Measurements from ENCODE around the gene AKAP1.

- PRO-cap, 5 experiments: no peak in any of the 5 experiments
- RAMPAGE, long total RNA, 2 experiments: no peak in any of the 2 experiments
- RRBS: no CpG with 5 or more reads among the region's 7 CpGs
Measured at GRCh38 chr17:56861646-56862346, 27.8 kb downstream of the DGKE start.

DNA sequence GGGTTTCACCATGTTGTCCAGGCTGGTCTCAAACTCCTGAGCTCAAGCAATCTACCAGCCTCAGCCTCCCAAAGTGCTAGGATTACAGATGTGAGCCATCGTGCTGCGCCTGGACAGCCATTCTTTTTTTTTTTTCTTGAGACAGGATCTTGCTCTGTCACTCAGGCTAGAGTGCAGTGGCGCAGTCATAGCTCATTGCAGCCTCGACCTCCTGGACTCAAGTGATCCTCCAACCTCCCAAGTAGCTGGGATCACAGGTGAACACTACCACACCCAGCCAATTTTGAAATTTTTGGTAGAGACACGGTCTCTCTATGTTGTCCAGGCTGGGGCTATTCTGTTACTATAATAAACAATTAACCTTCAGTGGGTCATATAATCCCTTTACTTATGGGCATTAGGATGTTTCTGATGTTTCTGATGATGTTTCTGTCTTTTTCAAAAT is 49.7 kb upstream of the AKAP1 start:
- PRO-cap, 5 experiments: no peak in any of the 5 experiments
- RAMPAGE, long total RNA, 2 experiments: no peak in any of the 2 experiments
- RRBS: no CpG with 5 or more reads among the region's 5 CpGs

DNA sequence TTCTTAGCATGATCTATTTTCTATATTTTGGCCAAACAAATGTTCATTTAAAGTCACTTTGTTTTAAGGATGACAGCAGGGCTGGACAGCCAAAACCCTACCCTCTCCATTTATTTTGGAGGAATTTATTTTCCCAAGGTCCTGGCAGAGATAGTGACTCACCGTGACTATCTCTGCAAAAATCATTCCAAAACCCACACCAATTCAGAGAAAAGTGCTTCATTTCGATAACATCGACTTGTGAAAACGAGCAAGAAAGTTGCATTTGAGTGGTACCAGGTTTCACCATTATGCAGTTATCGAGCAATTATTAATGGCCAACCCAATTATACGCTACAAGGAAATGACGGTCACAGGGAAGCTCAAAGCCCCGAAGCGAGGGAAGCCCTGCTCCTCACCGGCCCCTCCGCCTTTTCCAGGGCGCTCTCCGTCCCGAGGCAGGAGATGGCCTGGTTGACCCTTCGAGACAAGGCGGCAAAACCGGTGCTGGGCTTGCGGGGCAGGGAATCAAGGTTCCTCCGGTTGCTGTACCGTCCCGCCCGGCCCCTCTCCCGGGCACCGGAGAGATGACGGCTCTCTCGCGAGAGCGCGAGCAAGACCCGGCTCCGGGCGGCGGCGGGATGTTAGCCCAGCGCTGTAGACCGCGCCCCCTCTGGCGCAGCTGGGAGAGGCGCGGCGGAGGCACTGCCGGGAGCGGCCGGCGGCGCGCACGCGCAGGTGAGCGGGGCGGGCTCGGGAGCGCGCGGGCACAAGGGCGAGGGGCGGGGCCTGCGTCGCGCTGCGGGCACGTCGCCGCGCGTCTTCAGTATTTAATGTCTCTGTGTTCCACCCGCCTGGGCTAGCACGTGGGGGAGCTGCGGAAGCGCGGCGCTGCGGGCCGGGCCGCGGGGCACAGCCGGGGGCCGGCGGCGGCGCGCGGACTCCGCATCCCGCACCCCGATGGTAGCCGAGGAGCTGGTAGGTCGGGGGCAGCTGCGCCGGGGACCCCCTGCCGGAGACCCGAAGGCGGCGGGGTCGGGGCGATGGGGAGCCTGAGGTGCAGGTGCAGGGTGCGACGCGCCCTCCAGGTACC is at the start of gene AKAP1:
TSS of gene AKAP1 (plus strand) at position 805 of the 1,072 bp plus-strand sequence.
- PRO-cap, 5 experiments: peak in 5 of 5 experiments; most common plus-strand start position 836 of the sequence (in 5); most common minus-strand start position 550 of the sequence (in 2)
- RAMPAGE, long total RNA, 2 experiments: start-site peak on the minus strand in 2 of 2 experiments, centred at positions 554 to 556 of the sequence, 34 to 88 reads per replicate
- RRBS: 2% methylated on average over 42 of the region's 99 CpGs

DNA sequence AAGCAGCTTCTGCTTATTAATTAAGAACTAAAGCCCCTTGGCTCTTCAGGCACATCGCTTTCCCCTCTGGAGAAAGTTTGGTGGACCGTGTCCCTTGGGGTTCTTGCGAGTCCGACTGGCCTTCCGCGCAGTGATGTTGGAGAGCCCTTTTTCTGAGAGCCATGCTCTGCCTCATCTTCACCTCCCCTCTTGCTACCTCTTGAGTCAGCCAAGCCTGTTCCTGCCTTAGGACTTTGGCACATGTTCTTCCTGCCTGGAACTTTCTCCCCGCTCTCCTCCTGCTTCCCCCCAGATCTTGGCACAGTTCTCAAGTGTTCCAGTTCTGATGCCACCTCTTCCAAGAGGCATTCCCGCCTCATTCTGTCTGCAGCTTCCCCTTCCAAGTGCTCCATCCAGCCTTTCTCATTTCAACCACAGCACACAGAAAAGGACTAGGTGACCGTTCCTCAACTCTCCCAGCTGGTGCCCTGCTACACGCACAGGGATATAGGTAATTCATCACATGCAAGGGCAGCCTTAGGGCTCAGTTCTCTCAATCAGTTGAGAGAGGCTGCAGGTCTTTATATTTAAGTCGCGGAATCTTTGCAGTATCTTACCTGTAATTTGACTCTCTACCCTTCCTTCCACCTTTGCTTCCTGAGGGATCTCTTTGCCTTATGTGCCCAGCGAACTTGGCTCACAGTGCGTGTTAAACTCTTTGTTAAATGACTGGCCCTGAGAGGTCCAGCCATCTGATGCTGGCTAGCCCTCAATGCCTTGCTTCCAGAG is 7.8 kb downstream of the AKAP1 start:
- PRO-cap, 5 experiments: no peak in any of the 5 experiments
- RAMPAGE, long total RNA, 2 experiments: no peak in any of the 2 experiments
- RRBS: no CpG with 5 or more reads among the region's 14 CpGs

DNA sequence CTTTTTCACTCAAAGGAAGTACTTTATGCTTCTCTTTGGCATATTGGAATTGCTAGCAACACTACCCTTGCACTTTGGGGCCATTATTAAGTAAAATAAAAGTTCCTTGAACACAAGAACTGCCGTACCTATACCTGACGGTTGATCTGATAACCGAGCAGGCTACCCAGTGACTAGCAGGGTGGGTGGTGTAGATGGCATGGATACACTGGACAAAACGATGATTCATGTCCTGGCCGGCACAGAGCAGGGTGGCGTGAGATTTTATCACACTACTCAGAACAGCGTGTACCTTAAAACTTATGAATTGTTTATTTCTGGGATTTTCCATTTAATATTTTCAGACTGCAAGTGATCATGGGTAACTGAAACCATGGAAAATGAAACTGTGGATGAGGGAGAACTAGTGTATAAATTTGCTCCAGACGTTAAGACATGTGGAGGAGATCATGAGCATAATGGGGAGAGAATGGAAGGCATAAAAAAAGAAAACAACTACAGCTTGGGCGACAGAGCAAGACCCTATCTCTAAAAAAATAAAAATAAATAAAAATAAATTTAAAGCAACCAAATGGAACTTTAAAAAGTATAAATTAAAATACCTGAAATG is 41.0 kb upstream of the MSI2 start:
- PRO-cap, 5 experiments: no peak in any of the 5 experiments
- RAMPAGE, long total RNA, 2 experiments: no peak in any of the 2 experiments
- RRBS: no CpG with 5 or more reads among the region's 9 CpGs

- PRO-cap, 5 experiments: no peak in any of the 5 experiments
- RAMPAGE, long total RNA, 2 experiments: no peak in any of the 2 experiments
- RRBS: no CpG with 5 or more reads among the region's 5 CpGs
Measured at GRCh38 chr17:57281918-57282647, 25.8 kb downstream of the MSI2 start.

DNA sequence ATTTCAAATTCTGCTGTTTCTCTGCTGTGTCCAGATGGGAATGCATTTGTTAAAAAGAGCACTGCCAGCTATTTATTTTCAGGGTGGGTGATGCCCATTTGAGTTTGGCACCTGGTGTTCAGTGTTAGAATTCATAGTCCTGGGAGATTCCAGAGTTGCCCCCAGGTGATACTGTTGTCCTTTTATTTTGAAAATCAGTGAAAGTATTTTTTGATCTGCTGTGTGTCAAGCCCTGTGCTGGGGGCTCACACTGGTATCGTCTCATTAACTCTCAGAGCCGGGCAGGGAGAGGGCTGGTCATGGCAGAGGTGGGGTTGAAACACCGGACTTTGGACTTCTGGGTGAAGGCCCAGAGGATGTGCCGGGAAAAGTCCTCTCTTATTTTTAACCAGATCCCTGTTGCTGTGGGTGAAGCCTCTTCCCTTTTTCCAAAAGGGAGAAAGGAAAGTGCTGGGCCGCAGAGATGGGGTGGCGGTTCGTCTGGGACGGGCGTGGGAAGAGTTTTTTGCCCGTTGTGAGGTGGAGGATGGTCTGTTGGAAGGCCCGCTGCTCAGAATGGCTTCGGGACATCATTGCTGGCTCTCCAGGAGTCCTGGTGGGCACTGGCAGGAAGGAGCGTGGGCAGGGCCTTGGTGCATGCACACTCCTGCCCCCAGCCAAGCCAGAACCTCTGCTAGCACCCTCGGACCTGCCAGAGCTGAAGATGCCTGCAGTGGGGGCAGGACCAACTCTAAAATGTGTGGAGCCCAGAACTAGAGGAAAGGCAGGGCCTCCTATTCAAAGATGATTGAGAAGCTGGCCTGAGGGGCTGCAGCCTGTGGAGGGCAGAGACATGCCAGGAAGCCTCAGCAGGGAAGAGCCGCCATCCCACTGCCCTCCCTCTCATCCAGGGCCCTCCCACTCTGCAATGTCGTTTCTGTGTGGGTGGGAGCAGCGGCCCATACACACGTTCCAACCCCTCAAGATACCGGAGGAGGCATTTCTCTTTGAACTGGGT is 213.3 kb downstream of the CCDC182 start:
- PRO-cap, 5 experiments: peak in 3 of 5 experiments; most common plus-strand start position 391 of the sequence (in 3)
- RAMPAGE, long total RNA, 2 experiments: no peak in any of the 2 experiments
- RRBS: no CpG with 5 or more reads among the region's 19 CpGs

- PRO-cap, 5 experiments: no peak in any of the 5 experiments
- RAMPAGE, long total RNA, 2 experiments: no peak in any of the 2 experiments
- RRBS: 93% methylated on average over 2 of the region's 16 CpGs
Measured at GRCh38 chr17:57551076-57551895, 193.8 kb downstream of the CCDC182 start.

- PRO-cap, 5 experiments: no peak in any of the 5 experiments
- RAMPAGE, long total RNA, 2 experiments: no peak in any of the 2 experiments
- RRBS: no CpG with 5 or more reads among the region's 15 CpGs
Measured at GRCh38 chr17:57553888-57554836, 190.9 kb downstream of the CCDC182 start.

DNA sequence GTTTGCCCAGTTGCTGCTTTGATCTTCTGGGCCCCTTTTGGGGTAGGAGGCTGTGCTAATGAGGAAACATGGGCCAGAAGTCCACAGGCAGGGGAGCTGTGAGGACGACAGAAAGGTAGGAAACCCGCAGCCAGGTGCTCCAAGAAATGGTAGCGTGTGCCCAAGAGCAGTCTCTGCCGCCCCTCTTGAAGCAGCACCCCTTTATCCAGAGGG is 183.6 kb downstream of the CCDC182 start:
- PRO-cap, 5 experiments: no peak in any of the 5 experiments
- RAMPAGE, long total RNA, 2 experiments: no peak in any of the 2 experiments
- RRBS: no CpG with 5 or more reads among the region's 4 CpGs

DNA sequence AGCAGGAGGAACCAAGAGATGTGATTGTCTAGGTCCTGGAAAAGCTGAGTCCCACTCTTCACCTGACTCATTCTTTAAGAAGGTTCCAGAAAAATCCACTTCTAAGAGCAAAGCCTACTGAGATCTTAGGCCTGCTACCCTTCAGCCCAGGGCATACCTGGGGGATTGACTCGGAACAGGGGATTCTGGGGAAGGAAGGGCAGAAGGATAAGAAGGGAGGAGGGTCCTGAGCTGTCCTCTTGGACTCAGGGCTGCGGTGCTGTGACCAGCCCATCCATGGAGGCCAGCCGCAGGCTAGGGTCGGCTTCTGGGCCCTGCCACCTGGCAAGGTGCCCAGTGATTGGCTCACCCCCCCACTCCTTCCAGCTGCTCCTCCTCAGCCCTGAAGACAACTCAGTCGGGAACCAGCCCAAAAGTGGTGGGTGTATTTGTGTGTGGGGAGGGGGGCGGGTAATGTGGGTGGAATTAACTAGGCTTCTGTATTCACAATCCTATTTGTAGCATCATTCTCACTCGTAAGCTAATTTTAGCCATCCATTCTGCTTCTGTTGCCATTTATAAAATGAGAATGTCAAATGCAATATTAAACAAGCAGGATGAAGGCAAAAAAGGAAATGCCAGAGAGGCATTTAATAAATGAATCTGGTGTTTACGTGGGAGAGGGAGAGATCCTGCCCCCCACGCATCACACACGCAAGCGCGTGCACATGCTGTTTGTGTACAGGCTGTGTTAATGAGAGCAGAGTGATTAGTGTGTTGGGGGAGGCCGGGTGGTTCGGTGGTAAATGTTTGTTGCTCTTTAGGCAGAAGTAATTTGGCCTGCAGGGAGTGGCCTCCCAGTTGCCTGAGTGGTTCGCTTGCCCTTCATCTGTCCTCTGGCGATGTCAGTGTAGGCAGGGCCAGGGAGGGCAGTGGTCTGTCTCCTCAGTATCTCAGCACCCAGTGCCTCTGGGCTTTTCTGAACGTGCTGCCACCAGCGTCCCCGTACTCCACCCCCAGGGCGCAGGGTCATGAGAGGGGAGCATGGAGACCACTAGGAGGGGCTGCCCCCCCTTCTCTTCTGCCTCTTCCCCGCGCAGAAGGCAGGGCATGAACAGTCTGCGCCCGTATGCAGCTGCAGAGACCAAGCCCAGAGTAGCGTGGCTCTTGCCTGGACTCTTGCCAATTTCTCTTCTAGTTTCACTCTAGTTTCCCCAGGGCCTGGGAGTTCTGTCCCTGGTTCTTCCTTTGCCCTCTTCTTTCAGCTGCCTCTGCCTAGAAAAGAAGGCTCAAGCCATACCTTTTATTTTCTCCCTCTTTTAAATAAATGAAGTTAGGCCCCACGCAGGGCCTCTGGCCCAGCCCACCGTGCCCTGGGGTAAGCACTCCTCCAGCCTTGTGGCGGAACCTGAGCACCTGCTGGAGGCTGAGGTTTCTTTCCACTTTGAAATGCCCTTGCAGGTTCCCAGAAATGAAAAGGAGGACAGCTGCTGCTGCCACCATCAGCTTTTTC is 140.0 kb downstream of the CCDC182 start:
- PRO-cap, 5 experiments: no peak in any of the 5 experiments
- RAMPAGE, long total RNA, 2 experiments: no peak in any of the 2 experiments
- RRBS: no CpG with 5 or more reads among the region's 28 CpGs

- PRO-cap, 5 experiments: no peak in any of the 5 experiments
- RAMPAGE, long total RNA, 2 experiments: no peak in any of the 2 experiments
- RRBS: no CpG with 5 or more reads among the region's 13 CpGs
Measured at GRCh38 chr17:57833077-57833684, 16.7 kb downstream of the MRPS23 start.

DNA sequence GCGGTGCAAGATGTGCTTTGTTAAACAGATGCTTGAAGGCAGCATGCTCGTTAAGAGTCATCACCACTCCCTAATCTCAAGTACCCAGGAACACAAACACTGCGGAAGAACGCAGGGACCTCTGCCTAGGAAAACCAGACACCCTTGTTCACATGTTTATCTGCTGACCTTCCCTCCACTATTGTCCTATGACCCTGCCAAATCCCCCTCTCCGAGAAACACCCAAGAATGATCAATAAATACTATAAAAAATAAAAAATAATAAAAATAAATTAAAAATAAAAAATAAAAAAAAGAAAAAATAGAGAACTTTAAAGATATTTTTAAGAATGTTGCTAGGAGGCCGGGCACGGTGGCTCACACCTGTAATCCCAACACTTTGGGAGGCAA is 3.2 kb downstream of the MRPS23 start:
- PRO-cap, 5 experiments: no peak in any of the 5 experiments
- RAMPAGE, long total RNA, 2 experiments: no peak in any of the 2 experiments
- RRBS: no CpG with 5 or more reads among the region's 7 CpGs

DNA sequence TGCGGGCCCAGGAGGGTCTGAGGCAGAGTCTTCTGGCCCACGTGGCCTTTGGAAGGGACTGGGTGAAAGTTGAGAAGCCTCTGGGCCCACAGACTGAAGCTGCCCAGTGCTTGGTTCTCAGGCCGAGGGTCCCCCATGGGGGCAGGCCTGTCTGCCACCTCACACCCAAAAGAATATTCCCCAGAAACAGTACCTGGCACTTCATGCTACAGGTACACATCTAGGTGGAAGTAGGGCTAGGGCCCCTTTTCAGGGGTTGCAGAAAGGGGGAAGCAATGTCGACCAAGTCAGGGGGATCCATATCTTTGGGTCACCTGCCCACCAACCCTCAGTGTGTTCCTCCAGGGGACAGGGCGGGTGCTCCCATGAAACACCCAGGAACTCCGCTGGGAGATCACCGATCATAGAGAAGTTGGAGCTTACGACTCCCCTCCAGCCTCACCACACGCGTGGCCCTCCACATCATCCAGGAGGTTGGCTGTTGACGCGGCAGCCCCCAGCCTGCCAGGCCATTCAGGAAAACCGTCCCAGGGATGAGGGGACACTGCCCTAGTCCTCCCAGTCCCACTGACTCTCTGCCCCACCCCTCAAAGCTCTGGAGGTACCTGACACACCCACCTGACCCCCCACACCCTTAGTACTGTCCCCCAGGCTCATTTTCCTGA is 17.2 kb upstream of the MRPS23 start:
- PRO-cap, 5 experiments: no peak in any of the 5 experiments
- RAMPAGE, long total RNA, 2 experiments: no peak in any of the 2 experiments
- RRBS: no CpG with 5 or more reads among the region's 13 CpGs

- PRO-cap, 5 experiments: no peak in any of the 5 experiments
- RAMPAGE, long total RNA, 2 experiments: no peak in any of the 2 experiments
- RRBS: no CpG with 5 or more reads among the region's 3 CpGs
Measured at GRCh38 chr17:57890866-57891229, 41.0 kb upstream of the MRPS23 start.

GRCh38 chr17:57946477-57947717 is 8.3 kb downstream of the CUEDC1 start:
- PRO-cap, 5 experiments: peak in 3 of 5 experiments; most common plus-strand start chr17:57947063 (in 1); most common minus-strand start chr17:57946891 (in 2)
- RAMPAGE, long total RNA, 2 experiments: no peak in any of the 2 experiments
- RRBS: no CpG with 5 or more reads among the region's 24 CpGs

DNA sequence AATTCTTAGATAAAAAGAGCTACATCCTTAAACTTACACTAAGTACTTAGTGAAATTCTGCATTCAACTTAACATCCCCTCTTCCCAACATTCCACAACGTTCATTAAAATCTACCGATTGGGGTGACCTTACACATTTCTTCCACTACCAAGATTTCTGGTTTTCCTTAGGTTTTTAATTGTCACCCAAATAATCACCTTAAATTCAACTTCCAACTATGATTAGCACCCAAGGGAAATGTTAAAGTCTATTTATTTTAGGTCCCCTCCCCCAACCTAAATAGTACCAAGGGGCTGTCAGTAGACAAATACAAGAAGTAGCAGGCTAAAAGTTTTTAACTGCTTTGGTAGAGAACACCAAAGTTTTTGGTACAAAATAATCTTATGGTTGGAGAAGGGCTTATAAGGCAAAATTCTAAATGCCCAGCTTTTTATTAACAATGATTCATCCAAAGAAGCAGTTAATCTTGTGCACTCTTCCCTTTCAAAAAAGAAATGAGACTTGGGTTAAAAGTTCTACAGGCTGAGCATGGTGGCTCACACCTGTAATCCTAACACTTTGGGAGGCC is 4.8 kb downstream of the SRSF1 start:
- PRO-cap, 5 experiments: no peak in any of the 5 experiments
- RAMPAGE, long total RNA, 2 experiments: no peak in any of the 2 experiments
- RRBS: no CpG with 5 or more reads among the region's 2 CpGs

DNA sequence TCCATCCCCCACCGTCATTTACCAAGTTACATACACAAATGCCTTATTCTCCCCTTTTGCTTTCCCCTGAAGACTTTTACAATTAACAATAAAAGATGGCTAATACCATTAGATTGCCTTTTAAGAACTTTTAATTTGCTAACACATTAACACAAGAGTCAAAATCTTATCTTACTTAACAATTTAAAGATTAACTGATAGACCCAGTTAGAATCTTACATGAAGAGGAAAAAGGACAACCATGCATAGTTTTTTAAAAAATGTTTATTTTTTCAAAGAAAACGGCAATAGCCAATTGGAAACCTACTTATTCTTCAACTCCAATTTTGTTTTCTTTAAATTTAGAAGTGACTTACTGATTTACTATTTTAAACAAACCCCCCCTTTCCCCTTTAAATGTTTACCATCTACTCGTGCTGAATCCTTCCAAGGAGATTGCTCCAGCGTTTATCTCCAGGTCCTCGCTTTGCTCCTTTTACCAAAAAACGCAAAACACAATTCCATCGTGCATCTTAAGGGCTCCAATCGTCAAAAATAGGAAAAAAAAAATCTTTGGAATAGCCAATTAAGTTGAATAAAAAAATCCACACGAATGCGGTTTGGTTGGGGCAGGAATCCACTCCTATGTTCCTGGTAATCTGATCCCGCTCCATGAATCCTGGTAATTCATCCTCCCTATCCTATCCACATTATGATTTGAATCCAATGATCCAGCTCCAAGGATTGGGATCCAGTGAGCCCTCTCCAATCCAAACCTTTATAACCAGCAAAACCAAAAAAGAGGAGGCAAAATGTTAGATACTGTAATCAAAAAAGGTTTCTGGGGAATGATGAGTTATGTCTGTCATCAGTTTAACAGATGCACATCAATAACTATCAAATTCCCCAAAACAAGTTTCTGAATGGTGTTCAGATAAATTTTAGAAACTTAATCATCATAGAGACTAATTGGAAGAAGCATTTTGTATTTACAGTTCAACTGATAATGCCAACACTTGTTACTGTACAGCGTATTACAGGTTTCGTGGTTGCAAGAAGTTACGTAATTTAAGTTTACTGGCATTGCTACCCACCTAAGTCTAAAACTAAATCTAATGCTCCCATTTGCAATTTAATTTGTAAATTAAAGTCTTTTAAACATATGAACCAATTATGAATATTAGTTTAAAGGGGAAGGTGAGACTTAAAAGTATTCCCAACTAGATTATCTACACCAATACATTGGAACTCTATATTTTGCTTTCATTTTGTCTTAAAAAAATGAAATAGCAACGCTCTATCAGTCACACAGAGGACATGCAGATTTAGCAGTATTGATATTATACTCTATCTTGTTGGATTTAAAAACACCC is 3.3 kb downstream of the SRSF1 start:
- PRO-cap, 5 experiments: no peak in any of the 5 experiments
- RAMPAGE, long total RNA, 2 experiments: no peak in any of the 2 experiments
- RRBS: no CpG with 5 or more reads among the region's 15 CpGs

- PRO-cap, 5 experiments: peak in 2 of 5 experiments; most common plus-strand start chr17:58157070 (in 2)
- RAMPAGE, long total RNA, 2 experiments: no peak in any of the 2 experiments
- RRBS: no CpG with 5 or more reads among the region's 67 CpGs
Measured at GRCh38 chr17:58156723-58157841, 8.9 kb downstream of the OR4D1 start.

GRCh38 chr17:58317363-58317990 is 11.1 kb downstream of the TSPOAP1 start:
- PRO-cap, 5 experiments: no peak in any of the 5 experiments
- RAMPAGE, long total RNA, 2 experiments: no peak in any of the 2 experiments
- RRBS: no CpG with 5 or more reads among the region's 8 CpGs

All from liver (tissue), 9 donors.